ENCODE measurements around a stretch of chr1.

- RRBS = no CpG with 5 or more reads among the region's 11 CpGs
Observed at GRCh38 chr1:63661925-63662645, 68.9 kb downstream of the PGM1 start.

DNA sequence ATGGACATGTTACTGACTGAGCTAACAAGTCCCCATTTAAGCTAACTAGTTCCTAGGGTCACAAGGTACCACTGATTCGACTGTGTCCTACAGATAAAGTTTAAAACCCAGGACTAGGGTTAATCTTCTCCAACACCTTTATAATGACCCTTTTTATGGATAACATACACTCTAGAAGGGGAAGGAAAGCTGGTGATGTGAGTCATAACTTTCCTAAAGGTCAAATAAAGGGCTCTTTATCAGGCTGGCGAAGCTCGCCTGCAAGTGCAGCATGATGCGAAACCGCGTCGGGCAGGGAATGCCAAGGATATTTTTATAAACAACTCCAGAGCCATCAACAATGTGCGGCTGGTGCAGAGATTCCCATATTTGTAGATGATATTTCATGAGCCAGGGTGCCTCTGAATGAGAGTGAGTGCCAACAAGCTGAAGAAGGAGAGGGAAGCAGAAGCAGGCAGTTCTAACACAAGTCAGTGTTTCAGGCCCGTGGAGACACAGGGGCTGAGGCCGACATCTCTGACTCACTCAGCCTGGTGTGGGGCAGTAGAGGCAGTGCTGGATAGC lies 75.6 kb upstream of the ROR1 start:
- RRBS = no CpG with 5 or more reads among the region's 10 CpGs

DNA sequence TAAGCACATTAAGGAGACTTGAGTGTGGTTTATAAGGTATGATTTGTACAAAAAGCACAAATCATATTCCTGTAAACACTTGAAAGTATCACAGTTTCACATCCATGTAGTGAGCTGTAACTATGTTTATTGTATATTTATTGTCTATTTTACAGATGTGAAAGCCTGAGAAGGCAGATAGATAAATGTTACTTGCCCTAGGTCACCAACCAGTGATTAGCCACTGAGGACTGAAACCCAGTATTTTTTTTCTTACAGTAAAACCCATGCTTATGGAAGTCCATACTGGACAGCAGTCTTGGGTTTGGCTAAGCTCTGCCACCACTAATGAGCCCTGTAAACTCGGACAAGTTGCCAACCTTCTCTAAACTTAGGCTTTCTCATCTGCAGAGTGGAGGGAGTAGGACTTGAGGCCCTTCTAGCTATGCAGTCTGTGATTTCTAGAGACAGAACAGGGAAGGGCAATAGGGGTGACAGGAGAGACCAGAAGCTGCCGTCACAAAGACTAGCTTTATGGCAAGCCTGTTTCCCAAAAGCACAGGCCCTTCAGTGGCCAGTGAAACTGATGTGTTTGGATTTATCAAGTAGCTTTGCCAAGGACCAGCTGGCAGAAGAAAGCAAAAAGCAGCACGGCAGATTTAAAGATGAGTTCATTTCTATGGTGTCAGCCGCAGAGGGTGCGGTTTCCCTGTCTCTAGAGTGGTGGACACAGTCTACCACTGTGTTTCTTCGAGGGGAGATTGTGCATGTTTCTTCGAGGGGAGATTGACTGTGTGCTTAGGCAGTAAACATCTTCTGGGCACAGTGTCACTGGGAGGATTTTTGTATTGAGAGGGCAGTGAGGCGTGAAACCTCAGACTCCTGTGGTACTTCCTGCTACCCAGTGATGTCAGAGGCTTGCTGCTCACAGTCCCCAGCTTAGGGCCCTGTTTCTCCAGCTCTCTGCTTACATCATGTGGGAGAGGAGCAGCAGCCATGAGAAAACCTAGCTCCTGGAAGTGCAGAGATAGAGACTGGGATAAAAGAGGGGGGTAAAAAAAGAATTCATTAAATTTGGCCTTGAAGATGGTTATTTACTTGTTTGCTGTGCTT lies 118.9 kb downstream of the ROR1 start:
- RRBS = no CpG with 5 or more reads among the region's 8 CpGs

DNA sequence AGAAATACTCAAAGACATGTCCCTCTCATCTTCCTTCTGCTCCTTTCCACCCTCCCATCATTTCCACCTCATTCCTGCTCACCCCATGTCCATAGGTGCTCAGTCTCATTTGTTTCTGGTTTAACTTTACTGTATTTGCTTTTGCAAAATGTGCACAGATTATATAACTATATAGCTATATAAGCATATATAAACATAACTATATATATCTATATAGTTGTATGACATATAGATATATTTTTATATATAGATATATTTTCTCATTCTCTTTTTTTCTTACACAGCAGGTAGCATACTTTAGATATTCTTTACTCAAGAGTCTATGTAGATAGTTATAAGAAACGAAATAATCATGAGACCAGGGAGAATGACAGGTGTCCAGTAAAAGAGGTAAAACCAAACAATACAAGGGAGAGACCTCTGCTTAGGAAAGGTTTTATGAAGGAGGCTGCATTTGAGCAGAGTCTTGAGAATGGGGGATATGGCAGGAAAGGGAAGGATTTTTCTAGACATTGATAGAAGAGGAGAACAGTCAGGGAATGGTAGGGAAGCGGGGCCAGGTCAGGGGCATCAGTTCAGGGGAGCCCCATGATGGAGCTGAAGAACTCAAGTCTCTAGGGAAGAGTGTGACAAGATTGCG lies 129.8 kb downstream of the ROR1 start:
- RRBS = no CpG with 5 or more reads among the region's 3 CpGs

- RRBS = no CpG with 5 or more reads among the region's 1 CpG
Observed at GRCh38 chr1:64083142-64083679, 120.2 kb upstream of the UBE2U start.

DNA sequence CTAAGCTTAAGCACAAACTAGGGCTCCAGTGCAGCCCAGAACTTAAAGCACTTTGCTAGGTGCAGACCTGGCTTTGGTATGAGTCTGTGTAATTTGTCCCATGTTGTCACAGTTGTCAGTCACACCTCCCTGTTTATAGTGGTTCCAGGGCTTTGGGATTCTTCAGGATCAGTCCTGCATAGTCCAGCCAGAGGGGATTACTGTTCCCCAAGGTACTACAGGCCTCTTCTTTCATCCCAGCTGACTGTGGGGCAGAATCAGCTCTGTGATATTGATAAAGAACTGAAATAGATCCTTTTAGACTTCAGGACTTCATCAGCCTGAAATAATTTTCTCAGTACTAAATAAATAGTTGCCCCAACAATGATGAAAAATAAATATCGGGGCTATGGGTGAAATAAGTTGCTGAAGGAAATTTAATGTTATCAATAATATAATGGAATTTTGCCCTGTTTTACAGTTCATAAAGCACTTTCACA lies 104.9 kb upstream of the UBE2U start:
- RRBS = no CpG with 5 or more reads among the region's 1 CpG

- RRBS = no CpG with 5 or more reads among the region's 1 CpG
Observed at GRCh38 chr1:64320444-64320643, 116.9 kb downstream of the UBE2U start.

- RRBS = no CpG with 5 or more reads among the region's 5 CpGs
Observed at GRCh38 chr1:64476017-64477067, 6.4 kb downstream of the CACHD1 start.

GRCh38 chr1:64505668-64506708 lies 36.1 kb downstream of the CACHD1 start:
- RRBS = 3% methylated on average over 8 of the region's 47 CpGs

DNA sequence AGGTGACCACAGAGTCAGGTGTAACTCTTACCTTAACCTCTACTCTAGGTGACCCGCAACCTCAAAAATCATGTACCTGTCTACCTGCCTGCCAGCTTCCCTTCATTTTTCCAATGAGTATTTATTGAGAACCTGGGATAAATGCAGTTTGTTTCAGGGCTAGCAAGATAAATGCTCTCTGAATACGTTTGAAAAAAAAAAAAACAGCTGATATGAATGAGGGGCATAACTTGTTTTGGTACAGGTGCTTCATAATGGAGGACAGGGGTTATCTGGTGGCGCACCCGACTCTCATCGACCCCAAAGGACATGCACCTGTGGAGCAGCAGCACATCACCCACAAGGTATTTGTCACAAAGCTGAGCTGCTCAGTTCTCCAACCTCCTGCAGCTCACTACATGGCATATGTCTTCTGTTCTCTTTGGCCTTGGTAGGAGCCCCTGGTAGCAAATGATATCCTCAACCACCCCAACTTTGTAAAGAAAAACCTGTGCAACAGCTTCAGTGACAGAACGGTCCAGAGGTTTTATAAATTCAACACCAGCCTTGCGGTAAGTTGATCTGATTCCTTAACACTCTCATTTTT lies 71.9 kb upstream of the RAVER2 start:
- RRBS = no CpG with 5 or more reads among the region's 7 CpGs

GRCh38 chr1:64745238-64745604 lies 346 bp downstream of the RAVER2 start:
- RRBS = 2% methylated on average over 9 of the region's 39 CpGs

GRCh38 chr1:64746322-64746677 lies 1.4 kb downstream of the RAVER2 start:
- RRBS = no CpG with 5 or more reads among the region's 4 CpGs

DNA sequence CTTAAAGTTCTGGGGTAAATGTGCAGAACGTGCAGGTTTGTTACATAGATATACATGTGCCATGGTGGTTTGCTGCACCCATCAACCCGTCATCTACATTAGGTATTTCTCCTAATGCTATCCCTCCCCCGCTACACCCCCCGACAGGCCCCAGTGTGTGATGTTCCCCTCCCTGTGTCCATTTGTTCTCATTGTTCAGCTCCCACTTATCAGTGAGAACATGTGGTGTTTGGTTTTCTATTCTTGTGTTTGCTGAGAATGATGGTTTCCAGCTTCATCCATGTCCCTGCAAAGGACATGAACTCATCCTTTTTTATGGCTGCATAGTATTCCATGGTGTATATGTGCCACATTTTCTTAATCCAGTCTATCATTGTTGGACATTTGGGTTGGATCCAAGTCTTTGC lies 28.3 kb downstream of the RAVER2 start:
- RRBS = no CpG with 5 or more reads among the region's 4 CpGs

DNA sequence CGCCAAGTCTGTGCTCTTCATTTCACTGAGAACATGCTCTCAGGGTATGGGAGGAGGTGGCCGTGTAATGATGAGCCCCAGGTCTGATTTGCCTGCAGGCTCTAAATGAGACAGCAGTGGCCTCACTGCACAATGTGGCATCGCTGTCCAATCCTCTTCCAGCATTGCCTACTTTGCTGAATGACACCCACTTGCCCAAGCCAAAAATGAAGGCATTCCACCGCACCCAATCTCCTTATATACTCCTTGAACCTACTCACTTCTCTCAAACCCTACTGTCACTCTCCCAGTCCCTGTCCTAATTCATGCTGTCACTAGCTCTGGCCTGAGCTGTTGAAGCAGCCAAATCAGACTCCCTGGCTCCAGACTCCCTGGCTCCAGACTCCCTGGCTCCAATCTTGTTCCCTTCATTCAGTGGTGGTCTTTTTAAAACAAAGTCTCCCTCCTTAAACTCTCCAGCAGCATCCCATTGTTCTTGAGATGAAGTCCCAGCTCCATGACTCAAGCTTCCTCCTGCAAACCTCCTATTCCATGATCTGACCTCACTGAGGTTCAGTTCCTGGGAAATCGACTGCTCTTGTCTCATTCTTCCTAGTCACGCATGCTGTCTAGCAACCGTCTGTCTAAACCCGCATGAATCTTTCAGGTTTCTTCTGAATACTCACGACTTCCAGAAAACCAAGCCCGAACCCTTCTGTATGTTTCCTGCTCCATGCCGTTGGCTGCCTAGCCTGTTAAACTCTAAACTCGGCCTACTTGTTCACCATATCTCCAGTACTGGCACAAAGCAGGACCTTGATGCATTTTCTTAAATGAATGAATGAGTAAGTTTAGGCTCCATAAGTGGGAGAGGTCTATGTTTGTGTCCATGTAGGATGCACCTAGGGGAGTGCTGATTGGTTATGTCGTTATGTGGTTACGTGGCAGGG lies 91.8 kb downstream of the RAVER2 start:
- RRBS = no CpG with 5 or more reads among the region's 14 CpGs

GRCh38 chr1:64870641-64870864 lies 95.8 kb downstream of the JAK1 start:
- RRBS = no CpG with 5 or more reads among the region's 1 CpG

GRCh38 chr1:64960328-64961130 lies 5.8 kb downstream of the JAK1 start:
- RRBS = no CpG with 5 or more reads among the region's 5 CpGs

GRCh38 chr1:64967379-64967761 lies 1.0 kb upstream of the JAK1 start:
- RRBS = no CpG with 5 or more reads among the region's 6 CpGs

GRCh38 chr1:65002093-65003010 lies 36.0 kb upstream of the JAK1 start:
- RRBS = 1% methylated on average over 29 of the region's 69 CpGs

DNA sequence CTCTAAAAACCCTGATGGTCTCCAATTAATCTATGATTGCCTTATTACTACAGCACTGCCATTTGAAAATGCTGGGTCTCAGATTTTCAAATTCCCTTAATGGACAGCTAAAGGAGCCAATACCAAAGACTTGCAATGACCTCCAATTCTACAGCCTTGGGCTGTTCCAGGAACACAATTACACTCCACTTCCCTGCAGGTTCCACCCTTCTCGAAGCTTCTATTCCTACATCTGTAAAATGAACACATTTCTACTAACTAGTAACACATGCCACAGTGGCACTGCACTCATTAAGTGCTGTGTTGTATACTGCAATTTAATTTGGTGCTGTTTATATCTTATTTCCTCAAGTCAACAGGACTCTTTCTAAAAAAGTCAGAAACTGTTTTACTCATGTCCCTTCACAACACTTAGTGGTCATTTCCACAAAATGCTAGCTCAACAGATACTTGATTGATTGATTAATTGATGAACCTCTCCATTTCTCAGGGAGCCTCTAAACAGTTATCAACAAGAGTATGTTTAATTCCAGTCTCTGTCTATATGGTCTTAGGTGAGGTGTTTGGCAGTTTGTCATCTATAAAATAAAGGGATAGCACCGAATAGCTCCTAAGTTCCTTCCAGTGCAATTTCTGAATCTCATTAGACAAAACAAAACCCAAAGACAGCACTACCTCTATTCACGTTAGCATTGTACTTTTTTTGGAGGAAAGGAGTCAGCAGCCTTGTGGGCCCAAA lies 85.5 kb upstream of the AK4 start:
- RRBS = no CpG with 5 or more reads among the region's 3 CpGs

- RRBS = no CpG with 5 or more reads among the region's 5 CpGs
Observed at GRCh38 chr1:65114247-65114637, 33.8 kb upstream of the AK4 start.

Measured in T47D (cell line).